ENCODE results near the gene VWA8.

DNA sequence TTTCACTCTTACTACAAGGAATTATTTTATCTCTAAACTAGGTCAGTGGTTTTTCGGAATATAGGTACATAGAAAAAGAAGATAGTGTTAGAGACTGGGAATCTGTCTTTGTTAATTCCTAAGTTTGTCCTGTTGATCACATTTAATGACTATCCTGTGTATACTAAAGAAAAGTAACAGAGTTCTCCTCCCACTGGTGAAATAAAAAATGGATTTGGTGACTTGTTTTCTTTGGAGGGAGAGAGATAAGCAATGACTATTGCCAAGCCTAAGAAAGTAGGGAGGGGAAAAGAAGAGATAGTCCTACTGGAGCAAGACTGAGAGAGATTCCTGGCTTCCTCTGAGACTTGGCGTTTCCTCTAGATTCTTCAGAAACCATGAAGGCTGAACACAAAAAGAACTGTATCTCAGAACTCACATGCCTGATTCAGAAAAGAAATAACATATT is 406.6 kb downstream of the FOXO1 start:
- RRBS = no CpG with 5 or more reads among the region's 2 CpGs

DNA sequence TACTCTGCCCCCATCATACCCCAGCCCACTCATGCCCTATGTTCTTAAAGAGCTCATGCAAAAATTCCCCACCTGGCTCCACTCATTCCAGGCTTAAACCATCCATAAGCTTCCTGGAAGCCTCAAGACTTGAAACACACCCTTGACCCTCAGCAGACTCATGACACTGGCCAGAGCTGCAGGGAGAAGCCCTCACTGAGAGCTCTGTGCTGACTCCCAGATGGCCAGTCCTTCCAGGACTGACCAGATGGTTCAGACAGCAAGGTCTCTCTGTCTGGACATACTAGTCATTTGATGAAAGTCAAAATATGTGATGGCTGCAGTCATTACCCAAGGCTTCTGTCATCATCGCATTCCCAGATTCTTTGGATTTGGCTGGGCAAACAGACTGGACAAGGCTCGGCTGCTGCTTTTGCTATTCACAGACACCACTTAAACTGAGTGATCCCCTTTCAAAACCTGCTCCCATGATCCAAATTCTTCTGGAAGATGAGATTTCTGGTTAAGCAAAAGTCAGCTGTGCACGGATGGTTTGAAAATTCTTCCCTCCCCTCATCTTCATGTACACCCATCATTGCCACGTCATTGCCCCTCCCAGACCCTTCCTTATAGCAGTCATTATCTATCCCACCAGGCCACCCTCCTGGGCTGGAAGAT is 397.3 kb downstream of the FOXO1 start:
- RRBS = no CpG with 5 or more reads among the region's 4 CpGs

DNA sequence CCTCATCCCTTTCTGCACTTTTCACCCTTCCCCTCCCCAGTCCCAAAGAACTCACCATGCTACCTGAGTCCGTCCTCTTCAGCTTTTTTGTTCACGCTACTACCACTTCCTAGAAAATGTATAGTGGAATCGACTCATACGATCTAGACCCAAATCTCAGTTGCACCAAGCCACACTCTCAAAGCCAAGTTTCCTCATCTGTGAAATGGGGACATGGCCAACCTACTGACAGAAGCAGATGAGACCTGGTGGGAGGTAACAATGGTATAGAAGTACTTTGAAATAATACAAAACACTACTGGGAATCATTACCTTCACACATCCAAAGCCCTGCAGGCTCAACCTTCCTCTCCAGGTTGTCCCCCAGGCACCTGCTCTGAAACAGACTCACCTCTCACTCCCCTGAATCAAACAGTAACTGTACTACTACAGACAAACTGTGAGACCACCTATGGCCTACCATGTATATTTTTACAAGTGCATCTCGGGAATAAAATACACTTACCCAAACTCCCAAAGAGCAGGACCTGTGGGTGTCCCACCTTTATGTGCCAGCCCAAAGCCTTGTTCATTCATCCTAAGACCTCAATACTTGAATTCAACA is 37.9 kb downstream of the FOXO1 start:
- RRBS = no CpG with 5 or more reads among the region's 5 CpGs

DNA sequence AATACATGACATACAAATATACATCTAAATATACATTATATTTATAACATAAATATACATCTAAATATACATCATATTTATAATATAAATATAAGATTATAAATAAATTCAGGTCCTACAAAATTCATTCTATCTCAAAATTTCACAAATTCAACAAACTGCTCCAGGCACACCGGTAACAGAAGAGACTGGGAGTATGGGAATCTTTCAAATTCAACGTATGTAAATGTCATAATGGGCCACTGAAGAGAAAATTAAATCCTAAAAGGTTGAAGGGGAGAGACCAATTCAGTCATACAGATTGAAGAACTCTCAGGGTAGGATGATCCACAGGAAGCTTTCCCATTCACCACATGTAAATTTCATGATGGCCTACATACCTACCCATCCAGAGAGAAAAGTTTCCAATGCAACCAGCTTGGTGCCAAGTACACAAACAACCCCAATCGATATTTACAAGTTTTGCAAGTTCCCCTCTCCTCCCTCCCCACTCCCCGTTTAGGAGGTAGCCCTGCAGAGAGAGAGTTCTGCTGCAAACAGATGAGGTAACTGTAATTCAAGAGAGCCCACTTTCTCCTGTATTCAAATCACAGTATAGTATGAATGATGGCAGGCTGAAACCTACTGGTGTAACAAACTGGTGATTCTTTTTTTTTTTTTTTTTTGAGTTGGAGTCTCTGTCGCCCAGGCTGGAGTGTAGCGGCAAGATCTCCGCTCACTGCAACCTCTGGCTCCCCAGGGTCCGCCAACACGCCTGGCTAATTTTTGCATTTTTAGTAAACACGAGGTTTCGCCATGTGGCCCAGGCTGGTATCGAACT is 14.6 kb downstream of the FOXO1 start:
- RRBS = no CpG with 5 or more reads among the region's 12 CpGs

- RRBS = no CpG with 5 or more reads among the region's 15 CpGs
These were observed 81.4 kb downstream of the ELF1 start for GRCh38 chr13:40937599-40938248.

DNA sequence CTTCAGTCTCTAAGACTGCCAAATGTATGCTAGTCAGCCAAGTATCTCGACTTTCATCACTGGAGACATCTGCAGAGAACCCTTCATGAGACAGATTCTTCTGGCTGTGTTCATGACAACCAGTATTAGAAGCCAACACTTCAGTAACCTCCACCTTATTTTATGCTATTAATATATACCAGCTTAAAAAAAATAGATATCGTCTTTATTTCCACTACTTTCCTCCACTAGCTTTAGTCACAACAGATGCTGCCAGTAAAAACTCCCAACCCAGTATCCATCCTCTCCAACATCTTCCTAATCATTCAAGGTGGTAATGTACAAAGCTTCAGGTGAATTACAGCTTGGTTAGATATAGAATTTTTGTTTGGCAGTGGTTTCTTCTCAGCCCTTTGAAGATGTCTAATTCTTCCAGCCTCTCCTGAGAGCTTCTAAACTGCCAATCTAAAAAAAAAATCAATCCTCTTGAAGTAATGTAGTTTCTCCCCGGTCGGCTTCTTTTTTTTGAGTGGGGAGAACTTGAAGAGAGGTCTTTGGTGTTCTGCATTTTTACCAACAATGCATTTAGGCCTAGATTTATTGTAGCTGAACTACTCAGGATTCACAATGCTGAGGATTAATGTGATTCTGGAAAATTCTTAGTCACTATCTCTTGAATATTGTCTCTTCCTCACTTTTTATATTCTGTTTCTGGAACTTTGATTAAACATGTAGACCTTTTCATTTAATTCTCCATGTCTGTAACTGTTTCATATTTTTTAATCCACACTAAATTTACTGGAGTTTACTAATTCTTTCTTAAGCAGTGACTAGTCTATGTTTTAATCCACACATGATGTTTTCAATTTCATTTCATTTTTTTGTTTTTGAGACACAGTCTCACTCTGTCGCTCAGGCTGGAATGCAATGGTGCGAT is 73.9 kb downstream of the ELF1 start:
- RRBS = no CpG with 5 or more reads among the region's 6 CpGs

GRCh38 chr13:40949655-40950861 is 69.1 kb downstream of the ELF1 start:
- RRBS = no CpG with 5 or more reads among the region's 8 CpGs

GRCh38 chr13:40992855-40993919 is 25.9 kb downstream of the ELF1 start:
- RRBS = no CpG with 5 or more reads among the region's 16 CpGs

- RRBS = no CpG with 5 or more reads among the region's 6 CpGs
These were observed 11.5 kb downstream of the ELF1 start for GRCh38 chr13:41007360-41008261.

DNA sequence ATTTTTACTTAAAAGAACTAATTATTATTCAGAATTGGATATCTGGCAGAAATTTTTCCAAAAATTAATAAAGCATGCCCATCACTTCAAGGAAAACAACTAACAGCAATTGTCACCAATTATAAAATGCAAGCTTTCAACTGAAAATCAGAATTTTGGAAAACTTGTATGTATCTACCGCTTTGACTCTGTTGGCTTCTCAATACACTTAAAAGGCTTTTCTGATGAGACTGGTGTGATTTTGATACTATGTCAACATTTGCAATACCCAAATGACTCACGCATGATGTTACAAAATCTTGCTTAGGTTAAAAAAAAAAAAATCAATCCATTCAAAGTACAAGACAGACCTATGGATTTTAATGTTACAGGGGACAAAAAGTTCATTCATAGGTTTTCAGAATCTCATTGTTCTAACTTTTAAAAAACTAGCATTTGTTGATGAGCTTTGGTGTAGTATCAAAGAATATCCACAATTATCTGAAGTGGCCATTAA is 10.8 kb downstream of the ELF1 start:
- RRBS = no CpG with 5 or more reads among the region's 2 CpGs

DNA sequence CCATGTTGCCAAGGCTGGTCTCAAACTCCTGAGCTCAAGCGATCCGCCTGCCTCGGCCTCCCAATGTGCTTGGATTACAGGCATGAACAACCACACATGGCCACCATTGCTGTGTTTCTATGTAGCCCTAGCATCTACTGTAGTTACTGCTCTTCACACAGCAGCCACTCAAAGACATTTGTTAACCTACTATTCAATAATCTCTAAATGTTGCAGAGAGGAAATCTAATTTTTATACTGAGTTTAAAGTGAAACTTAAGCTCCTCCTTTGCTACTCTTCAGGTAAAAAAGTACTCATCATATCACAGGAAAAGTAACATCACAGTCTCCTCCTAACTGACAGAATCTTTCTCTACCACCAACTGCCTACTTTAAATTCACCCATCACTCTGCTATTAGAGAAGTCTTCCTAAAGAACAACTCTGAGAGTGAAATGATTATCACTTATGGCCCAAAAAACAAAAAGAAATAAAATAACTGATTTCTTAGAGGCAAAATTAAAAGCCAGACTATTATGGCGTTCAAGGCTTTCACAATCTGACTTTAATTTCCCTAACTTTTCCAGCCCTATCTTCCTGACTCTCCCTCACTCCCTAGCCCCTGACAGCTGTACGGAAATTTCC is 5.6 kb upstream of the ELF1 start:
- RRBS = no CpG with 5 or more reads among the region's 5 CpGs

DNA sequence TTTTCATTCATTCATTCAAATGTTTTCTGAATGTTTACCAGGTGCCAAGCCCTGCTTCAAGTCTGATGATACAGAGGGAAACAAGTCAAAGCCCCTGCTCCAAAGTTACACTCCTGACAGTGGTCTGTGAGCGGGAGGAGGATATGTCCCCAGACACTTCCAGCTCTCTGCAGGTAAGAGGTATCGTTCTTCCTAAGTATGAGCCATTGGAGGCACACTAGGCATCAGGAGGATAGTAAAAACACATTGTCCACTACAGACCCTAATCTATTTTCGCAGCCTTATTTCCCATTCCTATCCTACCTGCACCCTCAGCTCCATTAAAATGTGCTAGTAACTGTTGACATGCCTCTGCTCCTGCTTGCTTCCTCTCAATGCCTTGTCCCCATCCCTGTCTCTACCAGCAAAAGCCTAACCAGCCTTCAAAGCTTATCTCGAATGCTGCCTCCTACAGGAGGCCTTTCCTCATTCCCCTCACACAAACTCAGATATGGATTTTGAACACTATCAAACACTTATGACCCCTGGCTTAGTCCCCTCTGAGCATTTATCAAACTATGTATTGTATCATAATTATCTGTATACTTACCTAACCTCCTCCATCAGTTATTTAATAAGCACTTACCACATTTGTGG is 6.2 kb upstream of the WBP4 start:
- RRBS = no CpG with 5 or more reads among the region's 4 CpGs

GRCh38 chr13:41720712-41721905 is 239.8 kb downstream of the VWA8 start:
- RRBS = no CpG with 5 or more reads among the region's 8 CpGs

- RRBS = no CpG with 5 or more reads among the region's 3 CpGs
These were observed 84.1 kb downstream of the VWA8 start for GRCh38 chr13:41876725-41877213.

- RRBS = no CpG with 5 or more reads among the region's 3 CpGs
These were observed 77.2 kb downstream of the VWA8 start for GRCh38 chr13:41883430-41884477.

DNA sequence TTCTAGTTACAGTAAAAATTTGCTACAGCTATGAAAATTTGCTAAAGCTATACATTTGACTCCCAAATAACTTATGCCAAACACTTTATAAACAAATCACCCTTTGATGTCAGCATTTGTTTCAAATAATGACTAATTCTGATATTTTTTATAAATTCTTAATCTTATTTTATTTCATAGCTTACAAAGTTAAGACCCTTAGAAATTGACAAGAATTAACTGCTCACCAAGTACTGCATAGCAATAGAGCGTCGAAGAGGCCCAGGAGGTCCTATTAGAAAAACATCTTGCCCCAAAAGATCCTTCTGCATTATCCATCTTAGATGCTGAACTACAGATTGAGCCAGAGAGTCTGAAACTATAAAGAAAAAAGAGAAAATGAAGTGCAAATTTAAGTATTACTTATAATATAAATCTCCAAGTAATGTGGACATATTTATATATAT is 49.1 kb downstream of the VWA8 start:
- RRBS = no CpG with 5 or more reads among the region's 2 CpGs

GRCh38 chr13:41960109-41961037 is 536 bp downstream of the VWA8 start:
- RRBS = 3% methylated on average over 18 of the region's 52 CpGs

DNA sequence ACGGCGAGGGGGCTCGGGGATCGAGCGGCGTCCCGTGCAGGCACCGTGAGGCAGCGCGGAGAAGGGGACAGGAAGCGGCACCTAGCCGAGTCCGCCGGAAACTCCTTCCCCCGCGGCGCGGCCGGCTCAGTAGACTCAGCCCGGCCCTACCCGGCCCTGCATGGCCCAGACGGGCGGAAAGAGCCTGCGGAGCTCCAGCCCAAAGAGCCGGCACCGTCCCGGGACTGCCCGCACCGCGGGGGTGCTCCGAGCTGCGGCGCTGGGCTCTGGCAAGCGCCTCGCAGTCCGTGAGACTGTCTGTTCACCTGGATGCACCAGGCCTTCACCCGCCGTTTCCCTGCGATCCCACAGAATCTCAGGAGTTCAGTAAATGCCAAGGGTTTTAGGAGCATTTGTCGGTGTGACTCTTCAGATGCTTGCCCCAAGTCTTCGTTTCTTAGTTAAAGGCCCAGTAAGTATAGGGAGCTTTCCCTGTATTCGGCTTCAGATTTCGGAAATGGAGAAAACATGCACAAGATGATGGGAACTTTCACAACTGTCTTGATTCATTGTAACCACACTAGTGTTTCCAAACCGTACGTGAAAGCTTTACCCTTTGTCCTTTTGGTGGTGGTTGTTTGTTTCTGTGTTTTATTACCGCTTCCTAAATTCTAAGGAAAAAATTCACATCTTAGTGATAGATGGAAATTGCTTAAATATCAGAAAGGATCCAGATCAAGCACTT is at the start of gene VWA8:
Gene VWA8 (minus strand): TSS at position 72 of the 724 bp plus-strand sequence.
- RRBS = 6% methylated on average over 8 of the region's 46 CpGs

GRCh38 chr13:42047276-42048283 is 868 bp upstream of the DGKH start:
- RRBS = no CpG with 5 or more reads among the region's 50 CpGs

DNA sequence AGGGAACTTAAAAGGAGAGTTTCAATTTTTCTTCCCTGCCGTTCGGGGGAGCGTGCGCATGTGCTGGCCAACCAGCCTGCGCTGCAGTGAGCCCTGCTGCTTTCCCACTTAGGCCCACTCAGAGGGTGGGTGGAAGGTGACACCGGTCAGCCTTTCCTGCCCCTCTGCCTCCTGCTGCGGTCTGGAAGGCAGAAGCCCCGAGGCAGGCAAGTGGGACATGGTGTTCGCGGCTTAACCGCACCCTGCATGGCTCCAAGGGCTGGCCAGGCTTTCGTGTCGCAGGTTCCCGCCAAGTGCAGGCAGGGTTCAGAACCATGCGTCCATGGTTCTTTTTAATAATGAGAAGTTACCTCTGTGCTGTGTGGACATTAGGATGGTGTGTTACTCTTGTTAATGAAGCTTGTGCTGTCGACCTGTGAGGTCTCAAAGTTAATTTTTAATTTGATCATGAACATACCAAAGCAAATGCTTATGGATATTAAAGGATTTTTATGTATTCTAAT is 971 bp downstream of the DGKH start:
- RRBS = no CpG with 5 or more reads among the region's 16 CpGs